PC-3 (cell line): ENCODE measurements around a stretch of chr2.

GRCh38 chr2:68764357-68765187 is 30.0 kb downstream of the ARHGAP25 start:
- RAMPAGE, long total RNA = no peak

GRCh38 chr2:68826275-68826474 is 45.0 kb downstream of the BMP10 start:
- RAMPAGE, long total RNA = no peak

- RAMPAGE, long total RNA = no peak
Measured at GRCh38 chr2:69190722-69191462, 177.9 kb downstream of the ANTXR1 start.

GRCh38 chr2:69196279-69196925 is 183.4 kb downstream of the ANTXR1 start:
- RAMPAGE, long total RNA = no peak

GRCh38 chr2:69316562-69317690 is 70.1 kb downstream of the GFPT1 start:
- RAMPAGE, long total RNA = no peak

DNA sequence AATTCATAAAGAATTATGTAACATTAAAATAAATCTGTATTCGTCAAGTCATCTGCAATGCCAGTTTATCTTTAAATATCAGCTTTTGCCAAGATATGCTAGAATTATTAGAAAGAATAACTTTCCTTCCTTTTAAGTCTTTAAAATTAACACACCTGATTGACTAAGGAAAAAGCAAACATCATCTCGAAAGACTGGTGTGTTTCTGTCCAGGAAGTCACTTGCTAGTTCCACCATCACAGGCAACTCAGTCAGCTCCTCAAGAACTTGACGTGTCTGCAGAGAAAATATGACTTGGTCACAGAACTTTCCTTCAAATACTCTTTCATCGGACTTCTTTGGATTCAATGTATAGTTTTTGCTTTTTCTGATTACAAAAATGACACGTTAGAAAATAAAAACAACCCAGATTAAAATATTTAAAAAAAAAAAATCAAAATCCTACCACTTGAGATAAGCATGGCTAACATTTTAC is 48.7 kb downstream of the GFPT1 start:
- RAMPAGE, long total RNA = no peak

DNA sequence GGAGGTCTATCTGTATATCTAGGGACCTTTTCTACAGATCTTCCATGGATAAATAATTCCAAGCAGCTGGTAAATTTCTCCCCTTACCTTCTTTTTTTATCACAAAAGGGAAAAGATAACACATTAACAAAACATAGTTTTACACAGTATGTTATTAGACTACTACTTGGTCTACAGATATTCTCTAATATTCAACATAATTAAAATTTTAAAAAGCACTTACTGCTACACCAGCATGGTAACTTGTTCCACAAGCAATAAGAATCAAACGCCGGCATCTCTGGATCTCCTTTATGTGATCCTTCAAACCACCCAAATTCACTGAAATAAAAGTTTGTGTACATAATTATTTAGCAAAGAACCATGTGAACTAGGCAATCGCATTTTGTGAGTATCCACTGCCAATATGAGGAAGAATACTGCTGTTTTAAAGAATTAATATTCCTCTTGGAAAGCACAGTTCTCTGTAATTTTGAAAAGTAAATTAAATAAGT is 45.1 kb downstream of the GFPT1 start:
- RAMPAGE, long total RNA = no peak

- RAMPAGE, long total RNA = no peak
Measured at GRCh38 chr2:69436467-69437245, 579 bp downstream of the NFU1 start.

DNA sequence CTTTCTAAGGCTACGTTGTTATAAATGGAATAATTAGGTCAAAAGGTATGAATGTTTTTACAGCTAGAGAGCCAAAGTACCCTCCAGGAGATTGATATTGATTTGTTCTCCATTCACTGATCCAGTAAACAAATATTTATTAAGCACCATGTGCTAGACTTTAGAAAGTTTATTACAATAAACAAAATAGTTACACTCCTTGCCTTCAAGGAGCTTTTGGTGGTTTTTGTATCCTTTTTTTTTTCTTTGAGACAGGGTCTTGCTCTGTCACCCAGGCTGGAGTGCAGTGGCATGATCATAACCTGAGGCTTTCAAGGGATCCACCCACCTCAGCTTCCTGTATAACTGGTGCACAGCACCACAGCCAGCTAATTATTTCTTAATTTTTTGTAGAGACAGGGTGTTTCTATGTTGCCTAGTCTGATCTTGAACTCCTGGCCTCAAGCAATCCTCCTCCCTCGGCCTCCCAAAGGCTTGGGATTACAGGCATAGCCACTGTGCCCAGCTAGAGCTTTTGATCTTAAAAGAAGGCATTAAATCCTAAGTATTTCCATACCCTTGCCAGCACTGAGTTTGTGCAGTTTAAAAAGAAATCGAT is 6.8 kb upstream of the AAK1 start:
- RAMPAGE, long total RNA = no peak

GRCh38 chr2:69680304-69680735 is 36.8 kb upstream of the AAK1 start:
- RAMPAGE, long total RNA = no peak

DNA sequence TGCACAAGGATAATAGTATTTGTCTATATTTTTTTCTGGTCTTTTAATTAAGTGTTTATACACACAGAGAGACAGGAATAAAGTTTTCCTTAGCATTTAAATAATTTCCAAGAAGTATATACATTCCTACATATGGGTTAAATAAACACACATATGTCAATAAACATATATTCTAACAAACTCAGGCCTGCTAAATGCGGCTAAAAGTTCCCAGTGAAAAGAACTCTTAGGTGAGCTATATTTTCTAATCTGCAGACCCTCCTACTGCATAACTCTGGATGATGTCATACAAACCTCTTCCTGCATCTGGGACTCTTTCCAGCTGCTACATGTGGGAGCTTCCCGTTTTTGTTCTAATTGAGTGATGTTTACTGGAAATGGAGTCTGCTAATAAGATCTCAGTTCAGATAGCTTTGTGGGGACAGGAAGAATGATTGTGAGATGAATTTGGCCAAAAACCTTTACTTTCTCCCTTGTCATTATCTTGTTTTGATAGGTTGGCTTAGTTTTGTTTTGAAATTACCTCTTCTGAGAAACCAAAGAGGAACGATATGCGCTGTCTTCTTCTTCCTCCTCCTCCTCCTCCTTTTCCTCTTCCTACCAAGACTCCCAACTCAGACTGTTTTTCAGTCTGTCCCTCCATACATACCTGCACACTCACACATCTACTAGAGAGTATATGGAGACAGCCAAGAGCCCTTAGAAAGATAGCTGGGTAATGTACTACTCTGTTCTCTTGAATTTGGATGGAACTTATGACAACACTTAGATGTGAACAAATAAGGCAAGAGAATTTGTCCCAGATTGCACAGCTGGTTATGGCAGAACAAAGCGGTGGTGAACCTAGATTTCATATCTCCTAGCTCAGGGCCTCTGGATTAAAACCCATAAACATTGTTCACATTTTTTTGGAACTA is 39.7 kb upstream of the AAK1 start:
- RAMPAGE, long total RNA = no peak

DNA sequence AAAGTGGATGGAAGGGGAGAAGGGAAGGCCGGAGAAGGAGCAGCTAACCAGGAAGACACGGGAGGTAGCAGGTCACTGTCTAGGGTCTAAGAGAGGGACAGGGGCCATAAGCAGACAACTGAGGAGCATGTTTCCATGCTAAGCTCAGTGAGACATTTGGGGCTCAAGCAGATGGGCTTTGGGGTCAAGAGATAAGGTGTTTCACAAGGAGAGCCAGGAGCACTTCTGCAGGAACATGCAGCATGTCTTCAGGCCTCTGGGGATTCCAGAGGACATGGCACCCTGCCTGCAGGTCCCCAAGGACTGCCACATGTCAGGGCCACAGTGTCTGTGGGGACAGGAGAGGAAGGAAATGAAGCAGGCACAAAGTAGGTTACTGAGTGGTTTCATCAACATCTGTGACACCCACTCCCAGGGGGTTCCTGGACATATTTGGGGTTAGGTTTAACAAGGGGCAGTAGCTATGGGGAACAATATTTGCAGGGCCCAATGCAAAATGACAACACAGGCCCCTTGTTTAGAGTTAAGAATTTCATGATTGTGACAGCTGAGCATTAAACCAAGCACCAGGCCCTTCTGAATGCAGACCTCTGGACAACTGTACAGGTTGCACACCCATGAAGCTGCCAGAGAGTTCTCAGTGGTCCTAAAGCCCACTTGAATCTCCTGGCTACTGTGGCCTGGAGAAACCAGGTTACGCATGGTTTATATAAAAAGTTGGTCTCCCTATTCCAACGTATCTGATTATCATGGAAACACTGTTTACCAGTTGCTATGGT is 48.4 kb upstream of the ANXA4 start:
- RAMPAGE, long total RNA = no peak

DNA sequence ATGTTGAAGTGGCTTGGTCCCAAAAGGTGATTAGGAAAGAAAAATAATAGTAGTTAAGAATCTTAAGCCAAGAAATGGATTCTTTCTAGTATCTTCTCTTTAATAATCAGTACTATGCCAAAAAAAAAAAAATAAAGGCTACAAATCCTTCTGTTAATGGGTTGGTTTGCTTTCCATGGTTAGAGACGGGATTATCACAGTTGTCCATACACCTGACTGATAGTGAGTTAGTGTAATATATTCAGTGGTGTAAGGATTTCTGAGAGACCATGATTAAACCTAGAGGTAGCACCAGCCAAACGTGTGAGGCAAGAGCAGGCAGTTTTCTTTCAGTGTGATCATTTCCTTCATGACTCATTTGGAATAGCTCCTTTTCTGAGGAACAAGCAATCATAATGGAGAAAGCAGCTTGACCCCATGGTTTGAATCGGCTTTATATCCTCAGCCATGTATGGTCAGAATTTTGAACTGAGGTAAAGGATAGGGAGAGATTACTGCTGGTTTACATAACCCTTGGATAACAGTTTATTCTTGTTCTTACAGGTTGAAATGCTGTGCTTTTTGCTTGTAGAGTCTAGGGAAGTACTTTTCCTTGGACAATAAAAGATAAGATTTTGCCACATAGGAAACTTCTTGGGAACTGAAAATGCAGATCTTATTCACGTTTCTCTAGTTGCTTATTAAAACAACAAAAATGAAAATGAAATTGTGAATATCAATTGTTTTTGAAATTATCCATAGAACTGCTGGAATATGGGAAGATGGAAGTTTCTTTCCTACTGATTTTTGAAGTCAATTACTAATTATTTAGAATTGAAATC is 3.0 kb downstream of the MXD1 start:
- RAMPAGE, long total RNA = no peak

GRCh38 chr2:69926883-69927473 is 12.1 kb downstream of the MXD1 start:
- RAMPAGE, long total RNA = no peak

DNA sequence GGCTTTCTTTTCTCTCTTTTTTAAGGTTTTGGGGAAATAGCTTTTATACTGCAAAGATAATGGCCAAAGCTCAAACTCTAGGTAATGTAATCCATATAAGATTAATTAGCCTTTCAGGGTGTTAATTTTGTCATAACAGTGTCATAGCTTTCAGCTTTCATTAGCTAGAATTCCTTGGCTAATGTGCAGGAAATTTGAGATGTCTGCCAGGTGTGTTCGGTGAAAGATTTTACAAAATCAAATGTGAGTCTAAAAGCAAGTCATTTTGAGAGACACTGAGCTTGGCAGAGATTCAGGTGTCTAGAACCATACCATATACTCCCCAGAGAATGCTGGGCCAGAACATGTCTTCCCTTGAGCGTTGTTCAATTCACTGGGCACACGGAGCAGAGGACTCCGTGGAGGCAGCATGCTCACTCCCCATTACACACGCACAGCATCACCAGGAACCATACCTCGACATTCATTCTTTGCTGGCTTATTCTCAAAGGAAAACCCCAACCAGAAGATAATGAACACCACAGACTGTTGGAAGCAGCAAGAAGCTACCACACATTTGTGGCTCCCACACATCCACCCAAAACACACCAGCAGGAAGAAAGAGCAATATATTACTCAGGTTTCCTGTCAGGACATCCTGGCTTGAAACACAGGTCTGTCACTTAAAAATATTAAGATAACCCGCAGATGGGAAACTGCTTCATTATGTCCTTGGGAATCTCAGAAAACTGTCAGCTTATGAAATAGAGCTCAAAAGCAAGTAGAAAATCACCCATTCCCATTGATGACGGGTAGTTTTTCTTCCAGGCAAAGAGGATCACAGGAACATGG is 46.2 kb downstream of the PCBP1 start:
- RAMPAGE, long total RNA = no peak

DNA sequence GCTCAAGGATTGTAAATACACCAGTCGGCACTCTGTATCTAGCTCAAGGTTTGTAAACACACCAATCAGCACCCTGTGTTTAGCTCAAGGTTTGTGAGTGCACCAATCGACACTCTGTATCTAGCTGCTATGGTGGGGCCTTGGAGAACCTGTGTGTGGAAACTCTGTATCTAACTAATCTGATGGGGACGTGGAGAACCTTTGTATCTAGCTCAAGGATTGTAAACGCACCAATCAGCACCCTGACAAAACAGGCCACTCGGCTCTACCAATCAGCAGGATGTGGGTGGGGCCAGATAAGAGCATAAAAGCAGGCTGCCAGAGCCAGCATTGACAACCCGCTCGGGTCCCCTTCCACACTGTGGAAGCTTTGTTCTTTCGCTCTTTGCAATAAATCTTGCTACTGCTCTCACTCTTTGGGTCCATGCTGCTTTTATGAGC is 41.8 kb downstream of the C2orf42 start:
- RAMPAGE, long total RNA = no peak

GRCh38 chr2:70191201-70191464 is 314 bp upstream of the C2orf42 start:
- RAMPAGE, long total RNA = no peak

GRCh38 chr2:70223557-70223864 is 24.9 kb downstream of the TIA1 start:
- RAMPAGE, long total RNA = no peak

DNA sequence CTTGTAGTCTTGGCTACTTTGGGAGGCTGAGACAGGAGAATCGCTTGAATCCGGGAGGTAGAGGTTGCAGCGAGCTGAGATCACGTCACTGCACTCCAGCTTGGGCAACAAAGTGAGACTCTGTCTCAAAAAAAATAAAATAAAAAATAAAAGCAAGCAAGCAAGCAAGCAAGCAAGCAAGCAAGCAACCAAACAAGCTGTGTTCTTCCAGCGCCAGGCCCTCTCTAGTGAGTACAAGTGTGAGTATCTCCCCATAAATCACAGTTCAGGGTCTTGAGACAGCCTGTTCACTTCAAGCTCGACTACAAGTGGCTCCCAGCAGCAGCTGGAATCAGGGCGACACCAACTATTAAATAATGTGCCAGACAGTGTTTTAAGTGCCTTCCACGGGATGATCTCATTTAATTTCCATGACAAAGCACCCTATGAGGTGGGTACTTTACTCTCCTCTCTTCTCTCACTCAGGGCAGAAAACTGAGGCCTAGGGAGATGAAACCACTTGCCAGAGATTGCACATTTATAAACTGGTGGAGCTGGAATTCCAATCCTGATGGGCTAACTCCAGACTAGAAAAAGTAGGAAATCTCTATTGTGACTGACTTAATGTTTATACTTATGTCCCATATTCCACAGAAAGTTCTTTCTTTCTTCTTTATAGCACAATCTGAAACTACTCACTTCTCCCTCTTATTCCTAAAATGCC is 2.6 kb upstream of the FAM136A start:
- RAMPAGE, long total RNA = no peak

GRCh38 chr2:70328770-70329582 is 27.1 kb upstream of the FAM136A start:
- RAMPAGE, long total RNA = no peak